Metastatic Liver Carcinoma in the Lung (tissue), 2 donors: Measurements from ENCODE around the gene MYLIP.

- PRO-cap, 2 experiments, result no peak in any of the 2 experiments
Measured at GRCh38 chr6:14131556-14132266, 14.1 kb downstream of the CD83 start.

DNA sequence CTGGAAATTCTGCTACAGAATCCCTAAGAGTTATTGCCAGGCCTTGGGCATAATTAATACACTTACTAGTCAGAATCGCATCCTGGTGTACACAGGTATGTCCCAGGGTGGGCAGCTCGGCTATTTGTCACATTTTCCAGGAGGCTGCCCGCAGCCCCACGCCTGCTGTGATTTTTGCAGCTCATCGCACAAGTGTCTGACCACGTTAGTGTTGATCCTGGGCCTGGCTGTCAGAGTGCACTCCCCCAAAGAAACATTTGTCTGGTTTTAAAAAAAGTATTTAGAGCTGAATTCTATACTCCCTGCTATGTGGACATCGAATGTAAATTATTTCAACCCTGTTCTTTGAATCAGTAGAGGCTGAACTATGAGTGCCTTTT, 105.4 kb downstream of the CD83 start:
- PRO-cap, 2 experiments, result no peak in any of the 2 experiments

DNA sequence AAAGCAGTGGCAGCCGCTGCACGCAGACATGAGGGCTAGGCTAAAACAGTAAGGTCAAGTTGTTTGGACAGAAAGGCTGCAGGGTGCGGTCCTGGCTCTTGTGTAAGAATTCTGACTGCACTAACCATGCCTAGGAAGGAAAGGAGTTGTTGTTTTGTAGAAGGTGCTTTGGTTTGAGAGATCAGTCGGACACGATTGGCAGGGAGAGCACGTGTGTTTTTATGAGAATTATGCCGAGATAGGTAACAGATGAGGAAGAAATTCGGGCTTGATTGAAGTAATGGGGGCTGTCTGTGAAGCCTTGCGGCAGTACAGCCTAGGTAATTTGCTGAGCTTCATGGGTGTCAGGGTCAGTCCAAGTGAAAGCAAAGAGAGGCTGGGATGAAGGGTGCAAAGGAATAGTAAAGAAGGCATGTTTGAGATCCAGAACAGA, 181.5 kb downstream of the CD83 start:
- PRO-cap, 2 experiments, result no peak in any of the 2 experiments

- PRO-cap, 2 experiments, result no peak in any of the 2 experiments
Measured at GRCh38 chr6:14635092-14635714, 517.6 kb downstream of the CD83 start.

DNA sequence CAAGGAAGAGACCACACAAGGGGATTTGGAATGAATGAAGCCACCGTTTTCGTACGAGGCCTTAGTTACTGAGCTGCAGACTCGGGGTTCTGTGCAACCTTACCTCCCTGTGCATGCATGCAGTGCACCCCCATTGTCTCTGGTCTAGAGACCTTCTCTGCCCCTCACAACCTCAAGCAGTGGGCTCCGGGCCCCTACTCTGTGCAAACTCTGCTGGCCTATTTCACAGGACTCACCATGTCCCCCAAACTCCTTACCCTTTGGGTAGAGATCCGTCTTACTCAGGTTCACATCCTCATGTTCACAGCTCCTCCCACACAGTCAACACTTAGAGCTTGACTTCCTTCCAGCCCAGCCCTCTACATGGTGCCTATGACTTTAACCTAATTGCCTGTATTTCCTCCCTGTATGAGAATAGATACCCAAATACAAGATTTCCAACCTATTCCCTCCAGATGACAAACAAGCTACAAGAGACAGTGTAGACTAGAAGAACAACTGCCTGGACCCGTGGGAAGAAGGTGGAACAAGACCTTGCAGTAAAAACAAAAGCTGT, 528.6 kb upstream of the JARID2 start:
- PRO-cap, 2 experiments, result no peak in any of the 2 experiments

- PRO-cap, 2 experiments, result no peak in any of the 2 experiments
Measured at GRCh38 chr6:14727270-14727855, 518.5 kb upstream of the JARID2 start.

- PRO-cap, 2 experiments, result no peak in any of the 2 experiments
Measured at GRCh38 chr6:14803809-14804437, 441.9 kb upstream of the JARID2 start.

DNA sequence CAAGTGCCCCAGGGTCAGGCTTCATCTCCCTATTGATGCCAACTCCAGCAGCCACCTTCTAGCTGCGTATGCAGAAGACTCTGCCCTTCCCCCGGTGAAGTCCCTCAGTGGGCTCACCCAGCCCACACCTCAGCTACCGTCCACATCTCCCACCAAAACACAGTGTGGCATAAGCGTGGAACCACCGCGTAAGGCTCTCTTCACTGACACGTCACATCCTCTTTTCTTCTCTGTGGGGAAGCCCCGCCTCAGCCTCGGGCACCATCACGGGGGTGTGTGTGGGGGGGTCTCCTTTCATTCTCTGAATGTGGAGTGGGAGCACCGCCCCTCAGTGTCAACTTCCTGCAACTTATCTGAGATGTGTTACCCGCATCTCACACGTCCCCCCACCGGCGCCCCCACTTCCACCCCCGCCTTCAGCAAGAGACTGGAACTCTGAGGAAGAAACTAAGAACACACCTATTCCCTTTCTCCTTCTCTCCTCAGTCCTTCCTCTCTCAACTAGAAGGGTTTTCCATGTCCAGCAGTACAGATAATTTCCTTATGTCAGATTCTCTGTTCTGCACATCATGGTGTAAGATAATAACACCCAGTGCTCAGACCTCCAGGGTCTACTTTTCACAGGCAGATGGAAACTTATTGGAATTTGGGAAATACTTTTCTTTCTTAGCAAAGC, 388.3 kb upstream of the JARID2 start:
- PRO-cap, 2 experiments, result no peak in any of the 2 experiments

DNA sequence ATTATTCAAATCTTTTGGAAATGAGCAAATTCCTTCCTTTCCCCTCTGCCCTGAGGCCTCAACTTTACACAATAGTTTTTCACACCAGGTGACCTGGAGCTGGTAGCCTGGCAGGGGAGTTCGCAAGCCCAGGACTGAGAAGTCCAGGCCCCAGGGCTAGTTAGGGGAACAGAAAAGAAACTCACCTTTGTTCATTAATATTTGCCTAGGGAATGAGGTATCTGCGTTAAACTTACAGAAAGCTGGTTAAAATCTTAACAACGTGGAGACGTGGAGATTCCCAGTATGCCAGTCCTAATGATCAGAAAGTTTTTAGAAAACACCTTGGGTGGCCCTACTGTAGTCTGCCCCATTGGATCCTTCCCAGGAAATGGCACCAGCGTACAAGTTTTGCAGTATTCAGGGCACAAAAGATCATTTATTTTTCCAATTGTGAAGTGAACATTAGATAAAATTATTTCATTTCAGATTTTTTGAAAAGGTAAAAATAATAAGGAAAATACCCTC, 2.4 kb upstream of the JARID2 start:
- PRO-cap, 2 experiments, result no peak in any of the 2 experiments

- PRO-cap, 2 experiments, result peak in 2 of 2 experiments; most common plus-strand start chr6:15244937 (in 1)
Measured at GRCh38 chr6:15244622-15245262, 1.1 kb upstream of the JARID2 start.

DNA sequence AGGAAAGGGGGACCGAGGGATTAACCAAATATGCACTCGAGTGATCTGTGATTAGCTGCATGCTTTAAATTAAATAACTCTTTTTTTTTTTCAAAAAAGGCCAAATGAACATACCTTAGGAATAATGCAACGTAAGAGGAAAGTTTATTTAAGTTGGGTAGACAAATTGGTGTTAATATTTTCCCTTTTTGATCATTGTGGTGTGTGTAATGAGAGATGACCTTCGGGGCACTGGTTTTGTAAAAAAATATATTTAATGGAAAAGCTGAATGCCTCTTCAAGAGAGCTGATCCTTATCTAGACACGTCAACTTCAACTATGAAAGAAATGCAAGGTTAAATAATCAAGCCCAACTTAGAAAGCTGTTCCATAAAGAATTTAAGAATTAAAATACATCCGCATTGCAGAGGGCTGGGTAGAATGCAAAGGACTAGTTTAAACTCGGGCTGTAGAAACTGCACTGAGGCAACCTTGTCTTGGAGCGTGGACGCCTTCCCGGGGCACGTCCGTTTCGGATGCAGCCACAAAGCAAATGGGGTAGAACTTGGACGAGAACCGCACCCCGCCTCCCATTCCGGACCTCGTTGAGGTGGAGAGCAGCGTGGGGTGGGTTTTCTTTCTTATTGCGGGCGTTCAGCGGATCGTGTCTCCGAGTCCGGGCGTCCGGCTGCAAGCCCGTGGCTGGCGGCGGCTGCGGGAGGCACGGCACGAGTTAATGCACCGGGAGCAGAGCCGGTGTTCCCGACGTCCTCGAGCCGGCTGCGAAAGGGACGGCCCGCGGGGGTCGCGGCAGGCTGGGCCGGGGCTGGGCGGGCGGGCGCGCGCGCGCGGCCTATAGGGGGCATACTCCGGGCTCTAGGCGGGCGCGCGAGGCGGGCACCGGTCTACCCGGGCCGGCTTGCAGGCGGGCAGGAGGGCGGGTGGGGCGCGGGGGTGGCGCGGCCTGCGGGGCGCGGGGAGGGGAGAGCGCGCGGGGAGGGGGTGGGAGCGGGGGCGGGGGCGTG, 1.9 kb downstream of the JARID2 start:
- PRO-cap, 2 experiments, result peak in 2 of 2 experiments; most common plus-strand start position 612 of the sequence (in 1); most common minus-strand start position 533 of the sequence (in 2)

DNA sequence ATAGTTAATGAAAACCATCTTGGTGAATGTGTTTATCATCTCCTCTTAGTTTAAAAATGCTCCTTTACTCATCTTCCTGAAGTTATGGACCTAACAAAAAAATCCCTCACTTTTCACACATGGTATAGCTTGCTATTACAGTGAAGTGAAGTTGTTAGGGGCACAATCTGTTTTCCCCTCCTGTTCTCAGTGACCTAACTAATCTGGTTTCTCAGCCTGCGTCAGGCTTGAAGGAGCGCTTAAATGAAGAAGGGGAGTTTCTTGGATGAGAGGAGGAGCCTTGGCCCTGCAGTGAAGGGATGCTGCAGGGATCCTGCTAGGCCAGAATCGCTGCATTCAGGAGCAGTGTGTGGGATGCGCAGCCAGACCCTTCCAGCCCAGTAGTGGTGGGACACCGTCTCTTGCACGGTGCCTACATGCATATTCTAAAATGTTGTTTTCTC, 45.4 kb downstream of the JARID2 start:
- PRO-cap, 2 experiments, result no peak in any of the 2 experiments

GRCh38 chr6:15364121-15364969, 118.5 kb downstream of the JARID2 start:
- PRO-cap, 2 experiments, result no peak in any of the 2 experiments

DNA sequence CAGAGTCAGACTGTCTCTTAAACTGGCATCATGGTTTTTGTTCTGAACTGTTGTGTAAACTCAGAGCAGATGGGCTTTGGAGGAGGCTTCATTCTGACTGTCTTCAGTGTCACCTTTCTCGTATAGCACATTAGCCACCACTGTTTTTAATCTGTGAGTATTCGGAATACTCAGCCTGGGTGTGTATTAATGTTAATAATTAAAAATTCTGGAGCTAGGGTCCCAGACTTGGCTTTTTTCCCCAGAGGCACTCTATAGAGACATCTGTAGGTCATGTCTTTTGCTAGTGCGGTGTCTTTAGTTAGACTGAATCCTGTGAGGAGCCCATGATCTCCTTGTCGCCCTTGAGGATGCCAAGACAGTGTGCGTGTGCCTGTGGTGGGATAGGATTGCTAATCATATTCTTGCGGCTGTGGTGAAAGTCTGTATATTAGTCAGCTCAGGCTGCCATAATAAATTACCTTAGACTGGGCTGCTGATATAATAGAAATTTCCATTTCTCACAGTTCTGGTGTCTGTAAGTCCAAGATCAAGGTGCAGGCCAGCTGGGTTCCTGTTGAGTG, 141.1 kb downstream of the JARID2 start:
- PRO-cap, 2 experiments, result no peak in any of the 2 experiments

GRCh38 chr6:15403868-15404334, 158.0 kb downstream of the JARID2 start:
- PRO-cap, 2 experiments, result no peak in any of the 2 experiments

- PRO-cap, 2 experiments, result no peak in any of the 2 experiments
Measured at GRCh38 chr6:15464150-15464737, 198.6 kb downstream of the DTNBP1 start.

GRCh38 chr6:15503824-15504527, 158.9 kb downstream of the DTNBP1 start:
- PRO-cap, 2 experiments, result no peak in any of the 2 experiments

GRCh38 chr6:15961354-15961699, 167.6 kb upstream of the MYLIP start:
- PRO-cap, 2 experiments, result no peak in any of the 2 experiments

DNA sequence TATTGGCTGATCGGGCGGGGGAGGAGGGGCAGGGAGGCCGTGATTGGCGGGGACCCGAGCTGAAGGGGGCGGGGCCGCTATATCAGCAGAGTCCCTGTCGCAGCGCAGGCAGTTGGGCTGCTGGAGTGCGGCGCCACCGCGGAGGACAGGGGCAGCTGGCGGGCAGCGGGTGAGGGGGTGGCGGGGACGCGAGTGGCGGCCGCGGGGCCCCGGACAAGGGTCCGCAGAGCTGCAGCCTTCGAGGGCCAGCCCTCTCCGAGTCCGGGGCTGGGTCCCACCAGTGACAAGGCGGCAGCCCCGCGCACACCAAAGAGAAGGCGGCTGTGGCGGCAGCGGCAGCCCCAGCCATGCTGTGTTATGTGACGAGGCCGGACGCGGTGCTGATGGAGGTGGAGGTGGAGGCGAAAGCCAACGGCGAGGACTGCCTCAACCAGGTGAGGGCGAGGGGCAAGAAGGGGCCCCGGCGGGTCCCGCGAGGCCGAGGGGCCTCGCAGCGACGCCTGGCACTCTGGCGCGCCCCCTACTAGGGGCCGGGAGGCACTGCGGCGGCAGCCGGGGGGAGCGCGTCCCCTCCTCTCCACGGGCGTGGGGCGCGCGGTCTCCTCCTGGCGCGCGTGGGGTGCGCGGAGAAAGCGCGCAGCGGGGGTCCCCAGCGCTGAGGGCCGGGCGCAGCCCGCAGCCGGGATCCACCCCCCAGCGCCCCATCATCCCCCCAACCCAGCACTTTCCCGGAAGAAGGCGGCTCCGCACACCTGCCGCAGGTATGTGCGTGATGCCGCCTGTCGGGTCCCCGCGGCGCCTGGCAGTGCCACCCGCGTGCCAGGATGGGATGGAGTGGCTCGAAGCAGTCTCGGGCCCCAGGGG, at the start of gene MYLIP:
Gene MYLIP, plus strand, starts transcription at position 111 of the 864 bp plus-strand sequence.
- PRO-cap, 2 experiments, result peak in 2 of 2 experiments; most common plus-strand start position 111 of the sequence (in 2); most common minus-strand start position 510 of the sequence (in 1)

GRCh38 chr6:16142430-16143452, 13.9 kb downstream of the MYLIP start:
- PRO-cap, 2 experiments, result no peak in any of the 2 experiments